ENCODE data around the gene MB.

GRCh38 chr22:32788820-32789521, 12.5 kb upstream of the TIMP3 start:
- PRO-cap = no peak

GRCh38 chr22:32808565-32809070, 7.1 kb downstream of the TIMP3 start:
- PRO-cap = no peak

DNA sequence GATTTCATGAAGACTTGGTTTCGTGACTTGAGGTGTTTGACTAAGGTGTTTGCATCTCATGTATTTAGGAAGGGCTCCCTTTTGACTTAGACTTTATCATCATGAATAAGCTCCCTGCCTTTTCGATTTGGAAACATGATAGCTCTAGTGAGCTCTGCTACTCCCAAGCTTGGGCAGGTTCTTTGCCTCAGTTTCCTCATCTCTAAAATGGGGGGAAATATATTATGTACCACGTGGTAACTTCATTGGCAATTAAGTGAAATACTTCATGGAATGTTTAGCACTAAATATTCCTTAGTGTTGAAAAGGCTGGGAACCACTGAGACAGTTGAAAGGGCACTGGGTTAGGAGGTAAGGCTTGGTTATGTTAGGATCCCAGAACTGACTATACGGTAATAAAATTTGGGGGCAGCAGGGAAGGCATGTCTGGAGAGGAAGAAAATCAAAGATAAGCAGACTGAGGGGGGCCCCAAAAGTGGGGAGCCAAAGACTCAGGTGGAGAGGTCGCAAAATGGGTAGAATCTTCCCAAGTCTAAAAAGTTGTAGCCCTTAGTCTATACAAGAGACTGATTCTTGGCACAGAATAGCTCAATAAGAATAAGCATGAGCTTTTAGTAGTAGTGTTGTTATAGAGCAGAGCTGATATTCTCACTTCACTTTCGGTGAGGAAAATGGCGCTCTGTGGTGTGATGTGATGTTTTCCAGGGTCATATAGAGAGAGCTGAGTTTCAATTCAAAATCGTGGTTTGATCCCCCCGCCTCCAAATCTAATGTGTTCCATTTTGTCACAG, 9.5 kb downstream of the TIMP3 start:
- PRO-cap = no peak

GRCh38 chr22:32814879-32815447, 13.5 kb downstream of the TIMP3 start:
- PRO-cap = no peak

- PRO-cap = no peak
These were observed 14.1 kb downstream of the TIMP3 start for GRCh38 chr22:32815448-32816216.

DNA sequence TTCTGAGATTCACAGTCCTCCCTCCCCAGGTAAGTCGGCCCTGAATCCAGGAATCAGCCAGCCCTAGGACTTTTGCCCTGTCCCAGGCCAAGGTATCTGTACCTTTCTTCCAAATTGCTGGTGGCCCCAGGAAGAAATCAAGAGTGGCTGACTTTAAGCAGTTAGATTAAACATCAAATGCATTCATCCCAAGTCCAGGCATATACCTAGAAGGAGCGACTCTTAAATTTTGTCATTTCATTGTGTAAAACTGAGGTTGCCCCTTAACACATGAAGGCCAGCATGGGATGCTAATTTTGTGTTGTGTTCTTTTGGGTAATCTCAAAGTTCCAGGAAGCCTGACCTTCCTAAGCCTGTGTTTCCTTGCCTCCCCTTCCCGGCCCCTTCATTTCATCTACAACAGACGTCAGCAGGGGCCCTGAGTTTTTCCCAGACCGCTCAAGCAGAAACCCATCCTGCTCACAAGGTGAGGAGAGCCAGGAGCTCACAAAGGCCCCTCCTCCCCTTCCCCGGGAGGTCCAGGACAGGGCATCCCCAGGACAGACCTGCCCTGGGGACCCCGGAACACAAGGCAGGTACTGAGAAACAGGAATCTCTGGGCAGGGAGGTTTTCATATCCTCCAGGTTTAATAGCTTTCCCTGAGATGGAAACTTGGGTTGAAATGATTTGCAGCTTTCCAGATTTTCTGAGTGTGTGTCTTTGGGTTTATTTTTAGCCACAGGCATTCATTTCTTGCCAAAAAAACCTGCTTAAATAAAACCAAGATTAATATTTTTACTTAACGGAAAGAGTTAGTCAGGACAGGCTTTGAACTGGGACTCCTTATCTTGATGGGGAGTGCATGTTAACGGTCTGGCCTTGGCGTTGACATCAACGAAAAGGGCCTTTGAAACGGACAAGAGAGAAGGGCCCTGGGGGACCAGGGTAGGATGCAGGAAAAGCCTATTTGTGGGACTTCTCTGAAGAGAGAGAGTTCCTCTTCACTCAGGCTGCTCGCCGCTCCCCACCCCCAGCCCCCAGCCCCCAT, 38.3 kb downstream of the TIMP3 start:
- PRO-cap = no peak

GRCh38 chr22:33492097-33492817, 428.0 kb downstream of the LARGE1 start:
- PRO-cap = no peak

DNA sequence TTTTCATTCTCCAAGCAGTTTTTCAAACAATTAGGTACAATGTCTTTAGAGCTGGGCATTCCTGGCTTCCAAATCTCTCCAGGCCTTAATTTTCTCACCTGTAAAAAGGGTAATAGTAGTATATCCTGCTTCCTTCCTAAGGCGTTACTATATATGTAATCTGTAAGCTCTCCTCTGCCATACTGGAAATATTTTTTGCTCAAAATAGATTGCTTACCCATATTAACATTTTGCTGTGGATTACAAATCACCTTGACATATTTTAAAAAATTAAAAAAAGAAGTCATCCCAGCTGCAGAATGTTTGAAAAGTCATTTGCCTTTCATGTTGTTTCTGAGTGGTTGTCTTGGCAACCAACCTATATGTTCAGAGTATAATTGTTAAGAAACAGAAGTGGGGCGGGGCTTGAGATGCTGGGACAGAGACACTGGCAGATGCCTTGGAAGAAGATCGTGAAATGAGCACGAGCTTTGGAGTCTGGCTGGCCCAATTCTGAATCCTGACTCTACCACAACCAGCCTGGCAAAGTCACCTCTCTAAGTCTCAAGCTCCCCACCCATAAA, 348.3 kb downstream of the LARGE1 start:
- PRO-cap = no peak

GRCh38 chr22:33659009-33659171, 261.4 kb downstream of the LARGE1 start:
- PRO-cap = no peak

- PRO-cap = no peak
These were observed 69.7 kb downstream of the LARGE1 start for GRCh38 chr22:33850399-33851164.

DNA sequence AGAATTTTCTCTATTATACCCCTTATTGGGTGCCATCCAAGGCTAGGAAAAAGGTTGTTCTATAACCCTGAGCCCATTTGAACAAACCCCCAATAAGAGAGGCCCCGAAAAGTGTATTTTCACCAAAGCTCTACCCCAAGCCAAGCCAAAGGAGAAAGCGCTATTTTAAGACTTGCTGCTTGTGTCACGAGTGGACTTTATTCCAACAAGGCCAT, 11.4 kb downstream of the LARGE1 start:
- PRO-cap = no peak

DNA sequence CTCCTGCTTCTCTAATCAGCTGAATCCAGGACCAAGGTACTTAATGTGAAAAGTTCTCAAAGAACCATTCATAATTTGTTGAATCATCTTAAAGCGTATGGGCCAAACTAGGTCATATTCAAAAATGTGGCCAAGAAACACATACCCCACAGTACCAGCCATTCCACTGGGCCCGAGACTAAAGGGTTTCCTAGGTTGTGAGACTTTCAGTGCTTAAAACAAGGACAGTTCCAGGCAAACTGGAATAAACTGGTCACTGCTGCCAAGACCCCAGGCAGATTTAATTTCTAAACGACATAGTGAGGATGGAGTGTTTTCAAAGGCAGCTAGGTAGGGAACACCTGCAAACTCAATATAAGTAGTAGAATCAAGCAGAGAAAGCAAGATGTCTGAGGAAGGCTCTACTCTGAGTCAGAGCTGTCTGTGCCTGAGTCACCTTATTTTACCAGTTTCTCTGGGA, 438.8 kb upstream of the ISX start:
- PRO-cap = no peak

- PRO-cap = no peak
These were observed 68.7 kb downstream of the ISX start for GRCh38 chr22:35134613-35135164.

DNA sequence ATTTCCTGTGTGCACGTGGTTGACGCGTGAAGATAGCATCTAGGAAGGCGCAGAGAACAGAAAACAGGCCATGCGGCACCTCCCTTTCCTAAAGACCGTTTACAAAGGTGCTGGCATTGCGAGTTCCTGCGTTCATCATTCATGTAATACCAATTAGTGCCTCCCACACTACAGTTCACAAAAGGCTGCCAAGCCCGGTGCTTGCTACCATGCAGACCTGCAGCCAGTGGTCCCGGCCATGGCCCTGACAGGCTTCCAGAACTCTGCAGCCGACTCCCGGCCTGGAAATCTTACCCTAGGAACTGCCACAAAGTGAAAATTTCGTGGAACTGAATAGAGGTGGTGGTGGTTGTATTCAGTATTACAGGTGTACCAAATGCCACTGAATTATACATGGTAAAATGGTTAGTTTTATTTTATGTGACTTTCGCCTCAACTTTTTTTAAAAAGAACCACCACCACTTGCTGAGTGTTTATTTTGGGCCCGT, 16.7 kb downstream of the TOM1 start:
- PRO-cap = no peak

- PRO-cap = no peak
These were observed 38.8 kb upstream of the HMOX1 start for GRCh38 chr22:35342151-35342466.

DNA sequence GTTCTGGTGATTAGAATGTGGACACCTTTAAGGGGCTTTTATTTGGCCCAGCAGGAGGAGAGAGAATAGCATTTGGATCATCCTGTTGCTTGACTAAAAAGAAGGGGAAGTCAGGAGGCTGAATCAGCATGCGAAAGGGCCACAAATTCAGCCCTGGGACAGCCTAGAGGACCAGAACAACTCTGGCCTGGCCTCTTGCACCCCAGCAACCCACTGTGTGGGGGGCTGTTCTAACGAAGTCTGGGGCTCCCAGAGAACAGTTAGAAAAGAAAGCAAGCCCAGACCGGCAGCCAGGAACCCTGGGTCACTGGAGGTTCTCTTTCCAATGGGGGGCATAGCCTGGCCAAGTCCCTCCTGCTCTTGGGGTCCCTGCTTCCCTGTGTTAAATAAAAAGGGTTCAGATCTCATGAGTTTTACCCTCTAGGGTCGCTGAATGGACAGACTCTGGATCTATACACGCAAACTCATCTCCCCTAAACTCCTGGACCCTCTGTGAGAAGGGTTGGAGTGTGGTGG, 3.0 kb upstream of the HMOX1 start:
- PRO-cap = no peak

GRCh38 chr22:35488561-35489002, 52.0 kb upstream of the RASD2 start:
- PRO-cap = no peak

- PRO-cap = no peak
These were observed 11.7 kb downstream of the RASD2 start for GRCh38 chr22:35552211-35552801.

DNA sequence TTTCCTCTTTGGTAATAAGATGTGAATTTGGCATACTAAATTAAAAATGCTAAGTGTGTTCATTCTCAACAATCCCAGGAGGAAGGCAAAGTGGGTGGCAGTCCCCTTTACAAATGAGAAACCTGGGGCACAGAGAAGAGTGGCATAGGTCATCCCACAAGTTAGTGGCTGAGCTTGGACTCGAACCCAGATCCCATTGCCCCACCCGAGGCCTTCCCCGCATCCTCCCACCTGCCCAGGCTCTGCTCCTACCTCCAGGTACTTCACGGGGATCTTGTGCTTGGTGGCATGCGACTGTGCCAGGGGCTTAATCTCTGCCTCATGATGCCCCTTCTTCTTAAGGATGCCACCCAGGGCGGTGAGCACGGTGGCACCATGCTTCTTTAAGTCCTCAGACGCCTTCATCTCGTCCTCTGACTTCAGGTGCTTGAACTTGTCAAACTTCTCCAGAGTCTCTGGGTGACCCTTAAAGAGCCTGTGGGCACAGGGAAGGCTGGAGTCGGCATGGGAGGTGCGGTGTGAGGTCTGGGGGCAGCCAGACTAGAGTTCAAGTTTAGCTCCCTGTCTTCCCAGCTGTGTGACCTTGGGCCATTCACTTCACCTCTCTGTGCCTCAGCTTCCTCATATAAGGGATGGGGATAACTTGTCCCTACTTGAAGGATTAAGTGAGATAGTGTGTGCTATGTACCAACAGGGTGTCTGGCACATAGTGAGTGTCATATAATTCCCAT, 6.3 kb downstream of the MB start:
- PRO-cap = no peak

DNA sequence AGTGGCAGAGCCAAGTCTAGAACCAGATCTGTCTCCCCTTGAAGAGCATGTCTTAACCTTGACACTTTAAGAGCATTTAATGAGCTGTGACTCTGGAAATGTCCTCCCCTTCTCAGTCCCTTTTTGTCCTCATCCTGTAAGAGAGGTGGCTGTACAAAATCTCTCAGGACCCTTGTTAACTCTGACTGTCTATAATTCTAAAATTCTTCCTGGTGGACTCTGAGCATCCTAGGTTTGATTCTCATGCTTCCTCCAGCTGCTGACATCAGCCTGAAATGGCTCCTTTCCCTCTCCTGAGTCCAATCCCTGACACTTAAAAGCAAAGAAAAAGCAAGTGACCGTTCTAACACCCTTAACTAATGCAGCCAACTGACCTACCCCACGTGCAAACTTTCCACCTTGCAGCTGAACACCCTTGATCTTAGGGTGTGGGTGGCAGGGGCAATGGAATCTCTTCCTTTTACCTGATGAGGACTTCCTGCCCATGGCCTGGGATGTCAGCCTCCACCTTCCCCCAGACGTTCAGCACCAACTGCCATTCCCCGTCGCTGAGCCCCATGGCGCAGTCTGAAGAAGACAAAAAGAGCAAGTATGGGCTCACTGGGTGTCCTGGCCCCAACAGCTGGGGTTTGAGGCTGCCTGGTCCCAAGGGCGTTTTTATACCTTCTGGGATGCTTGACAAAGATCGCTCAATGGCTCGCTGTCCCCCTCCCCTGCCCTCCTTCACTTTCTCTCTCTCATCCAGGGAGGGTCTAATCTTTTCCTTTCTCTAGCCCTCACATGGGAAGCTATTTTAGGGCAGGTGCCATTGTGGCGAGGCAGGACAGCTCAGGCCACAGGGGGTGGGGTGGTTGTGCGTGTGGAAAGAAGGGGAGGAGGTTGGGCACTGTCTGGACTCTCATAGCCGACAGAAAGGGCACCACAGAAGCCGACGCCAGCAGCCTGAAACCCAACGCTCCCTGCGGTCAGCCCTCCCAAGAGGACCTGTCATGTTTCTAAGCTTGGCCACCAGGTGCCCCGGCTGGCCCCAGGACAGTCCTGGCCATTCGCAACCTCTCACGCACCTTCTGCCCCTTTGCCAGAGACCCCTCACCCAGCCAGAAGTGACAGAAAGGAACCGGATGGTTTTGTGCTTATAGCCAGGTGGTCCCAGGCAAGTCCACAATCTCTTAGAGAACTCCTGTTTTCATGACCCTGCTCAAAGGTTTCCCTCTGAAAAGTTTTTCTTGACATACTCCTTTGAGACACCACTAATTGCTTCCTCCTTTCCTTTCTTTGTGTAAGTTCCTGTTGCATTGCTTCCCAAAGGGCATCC, at the start of gene MB:
Gene MB (minus strand): TSS at position 631 of the 1,315 bp plus-strand sequence.
- PRO-cap = no peak

All from LUHMES (cell line).